Right ventricle myocardium (tissue), 1 donor: ENCODE measurements around the gene L2HGDH.

- PRO-cap, 2 experiments, result peak in 2 of 2 experiments; most common plus-strand start chr14:49767598 (in 2); most common minus-strand start chr14:49767597 (in 2)
Observed at GRCh38 chr14:49767252-49767847, 603 bp upstream of the KLHDC2 start.

GRCh38 chr14:49833283-49833729, 19.3 kb downstream of the NEMF start:
- PRO-cap, 2 experiments, result no peak in any of the 2 experiments

GRCh38 chr14:49886650-49886939, 6.3 kb upstream of the ARF6 start:
- PRO-cap, 2 experiments, result no peak in any of the 2 experiments

GRCh38 chr14:49893186-49893608, 315 bp downstream of the ARF6 start:
- PRO-cap, 2 experiments, result peak in 2 of 2 experiments; most common plus-strand start chr14:49893506 (in 2); most common minus-strand start chr14:49893456 (in 2)

DNA sequence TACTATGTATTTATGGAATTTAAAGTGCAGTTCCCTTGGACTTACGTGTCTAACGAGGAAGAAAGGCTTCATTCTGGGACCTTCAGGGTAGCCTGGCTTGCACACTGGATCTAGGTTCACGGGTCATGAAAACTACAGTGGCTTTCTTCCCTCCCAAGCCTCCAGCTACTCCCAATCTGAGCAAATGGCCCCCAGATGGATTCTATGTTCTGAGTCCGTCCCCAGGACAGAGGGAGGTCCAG, 77.2 kb downstream of the ARF6 start:
- PRO-cap, 2 experiments, result no peak in any of the 2 experiments

DNA sequence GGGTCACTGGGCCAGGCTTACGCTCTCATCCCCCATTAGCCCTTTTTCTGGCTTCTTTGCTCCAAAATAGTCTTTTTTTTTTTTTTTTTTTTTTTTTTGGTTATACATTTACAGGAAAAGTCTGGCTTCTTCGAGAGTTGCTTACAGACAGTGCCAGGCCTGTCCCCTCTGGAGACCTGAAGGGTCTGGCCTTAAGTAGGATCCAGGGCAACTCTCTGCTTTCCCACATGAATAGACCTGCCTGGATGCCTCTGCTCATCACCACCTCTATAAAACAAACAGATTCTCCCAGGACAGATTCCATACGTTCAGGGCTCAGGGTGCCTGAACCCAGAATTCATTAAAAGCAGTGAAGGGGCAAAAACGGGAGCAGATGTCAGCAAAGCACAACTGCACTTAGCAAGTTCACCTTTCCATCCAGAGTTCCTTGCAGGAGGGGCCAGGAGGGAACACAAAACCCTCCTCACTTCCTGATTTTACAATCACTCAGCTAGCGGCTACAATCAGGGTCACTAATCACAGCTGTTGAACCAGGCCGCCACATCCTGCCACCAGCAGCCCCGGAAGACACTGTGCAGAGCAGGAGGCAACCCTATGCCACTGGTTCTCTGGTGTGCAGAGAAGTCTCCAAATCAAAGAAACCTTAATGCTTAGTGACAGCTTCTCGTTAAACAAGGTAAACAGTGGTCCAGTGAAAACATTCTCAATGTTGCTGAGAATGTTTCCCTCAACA, 54.8 kb downstream of the VCPKMT start:
- PRO-cap, 2 experiments, result no peak in any of the 2 experiments

- PRO-cap, 2 experiments, result no peak in any of the 2 experiments
Observed at GRCh38 chr14:50122235-50122625, 5.9 kb upstream of the VCPKMT start.

DNA sequence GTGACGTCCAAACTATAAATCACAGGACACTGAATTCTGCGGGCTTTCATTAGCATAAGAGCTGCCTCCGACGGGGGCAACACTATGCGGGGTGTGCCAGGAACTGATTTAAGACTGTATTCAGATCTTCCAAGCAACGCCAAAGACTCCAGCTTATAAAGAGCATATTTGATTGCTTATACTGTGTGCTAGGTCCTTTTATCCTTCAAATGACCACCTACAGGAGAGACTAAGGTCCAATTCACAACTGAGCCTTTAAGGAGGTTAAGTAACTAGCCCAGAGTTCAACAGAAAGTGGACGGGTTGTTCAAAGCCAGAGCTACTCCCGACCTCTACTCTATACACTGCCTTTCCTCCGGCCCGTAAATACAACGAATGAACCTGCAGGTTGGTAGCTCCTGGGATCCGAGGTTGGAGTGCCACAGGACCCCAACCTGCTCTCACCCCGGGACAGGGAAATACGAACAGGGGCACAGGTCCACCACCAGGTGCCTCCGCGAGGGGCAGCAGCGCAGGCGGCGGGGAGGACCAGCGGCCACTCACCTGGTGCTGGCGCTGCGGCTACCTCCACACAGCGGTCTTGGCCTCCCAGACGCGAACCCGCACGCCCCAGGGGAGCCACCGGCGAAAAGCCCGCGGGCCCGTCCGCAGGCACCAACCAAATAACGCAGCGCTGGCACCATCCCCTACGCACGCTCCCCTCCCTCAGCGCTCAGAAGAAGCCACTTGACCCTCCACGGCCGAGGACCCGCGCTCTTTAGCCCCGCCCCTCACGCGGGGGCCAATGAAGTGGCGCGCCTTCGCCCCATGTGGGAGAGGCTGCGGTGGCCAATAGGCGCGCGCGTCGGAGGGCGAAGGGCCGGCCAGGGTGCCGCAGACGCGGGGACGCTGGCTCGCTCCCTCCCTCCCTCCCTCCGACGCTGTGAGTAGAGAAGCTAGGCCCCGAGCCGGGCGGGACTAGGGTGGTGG, at the start of gene L2HGDH:
L2HGDH (minus strand) TSS at position 762 of the 969 bp plus-strand sequence.
- PRO-cap, 2 experiments, result peak in 2 of 2 experiments; most common plus-strand start position 859 of the sequence (in 2); most common minus-strand start position 759 of the sequence (in 2)

- PRO-cap, 2 experiments, result no peak in any of the 2 experiments
Observed at GRCh38 chr14:50399688-50400103, 3.0 kb upstream of the CDKL1 start.

DNA sequence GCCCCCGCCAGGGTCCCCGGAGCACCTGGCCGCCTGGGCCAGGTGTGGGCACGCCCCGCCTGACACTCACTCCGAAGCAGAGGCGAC, 459 bp downstream of the SAV1 start:
- PRO-cap, 2 experiments, result no peak in any of the 2 experiments

GRCh38 chr14:50737150-50737604, 69.1 kb upstream of the SAV1 start:
- PRO-cap, 2 experiments, result no peak in any of the 2 experiments

DNA sequence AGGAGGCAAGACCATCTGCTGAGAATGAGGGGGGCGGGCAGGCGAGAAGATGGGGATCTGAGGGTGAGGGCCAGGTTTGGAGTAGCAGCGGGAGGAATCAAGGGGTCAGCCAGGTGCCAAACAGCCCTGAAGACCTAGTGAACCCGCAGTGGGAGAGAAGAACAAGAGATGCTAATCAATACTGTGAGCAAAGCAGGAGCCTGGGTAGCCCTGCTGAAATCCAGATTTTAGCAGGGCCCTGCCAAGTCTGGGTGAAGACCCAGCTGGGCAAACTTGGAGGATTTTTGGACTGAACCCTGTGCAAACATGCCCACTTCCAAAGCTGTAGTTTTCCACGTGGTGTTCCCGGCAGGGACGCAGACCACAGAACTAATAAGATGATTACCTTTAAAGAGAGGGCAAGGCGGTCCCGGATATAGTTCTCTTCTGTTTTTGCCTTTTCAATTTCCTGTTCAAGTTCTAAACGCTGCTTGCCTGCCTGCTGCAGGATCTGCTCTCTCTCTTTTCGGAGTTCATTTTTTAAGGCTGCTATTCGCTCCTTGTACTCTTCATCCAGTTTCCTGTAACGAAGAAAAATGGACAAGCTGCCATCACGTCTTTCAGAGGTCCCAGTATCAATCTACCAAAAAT, 60.8 kb downstream of the NIN start:
- PRO-cap, 2 experiments, result no peak in any of the 2 experiments

- PRO-cap, 2 experiments, result no peak in any of the 2 experiments
Observed at GRCh38 chr14:50772155-50772900, 58.6 kb downstream of the NIN start.

GRCh38 chr14:50785050-50785752, 45.8 kb downstream of the NIN start:
- PRO-cap, 2 experiments, result no peak in any of the 2 experiments

DNA sequence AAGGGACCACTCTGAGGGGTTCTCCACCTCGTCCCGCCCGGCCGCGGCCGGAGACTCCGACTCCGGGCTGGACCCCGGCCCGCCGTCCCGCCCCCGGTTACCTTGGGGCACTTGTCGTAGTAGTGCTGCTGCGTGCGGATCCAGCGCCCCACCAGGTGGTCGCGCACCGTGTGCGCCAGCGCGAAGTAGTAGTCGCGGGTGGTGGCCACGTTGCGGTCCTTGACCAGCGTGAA, 307 bp downstream of the PYGL start:
- PRO-cap, 2 experiments, result no peak in any of the 2 experiments

DNA sequence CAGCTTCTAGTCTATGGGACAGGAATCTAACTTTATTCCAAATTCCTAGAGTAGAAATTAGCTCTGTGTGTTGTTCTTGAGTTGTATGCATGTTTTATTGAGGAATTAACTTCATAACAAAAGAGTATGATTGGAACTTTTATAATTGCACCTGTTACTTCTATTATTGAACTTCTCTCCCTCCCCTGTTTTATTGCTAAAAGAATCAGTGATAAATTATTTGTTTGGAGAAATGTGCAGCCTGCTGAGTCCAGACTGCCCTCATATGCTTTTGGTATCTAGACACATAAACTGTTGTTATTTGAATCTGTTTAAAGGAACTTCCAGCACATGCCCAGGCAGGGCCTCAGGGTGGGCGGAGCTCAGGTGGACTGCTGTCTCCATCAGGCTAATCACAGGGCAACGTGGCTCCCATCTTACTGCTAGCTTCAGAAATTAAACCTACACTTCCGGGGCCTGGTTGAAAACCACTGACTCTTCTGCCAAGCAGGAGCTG, 97.3 kb downstream of the TMX1 start:
- PRO-cap, 2 experiments, result no peak in any of the 2 experiments

- PRO-cap, 2 experiments, result no peak in any of the 2 experiments
Observed at GRCh38 chr14:51395217-51396008, 155.4 kb downstream of the TMX1 start.

- PRO-cap, 2 experiments, result no peak in any of the 2 experiments
Observed at GRCh38 chr14:51650671-51651112, 1.0 kb upstream of the FRMD6 start.

GRCh38 chr14:51651113-51651536, 585 bp upstream of the FRMD6 start:
- PRO-cap, 2 experiments, result peak in 2 of 2 experiments; most common plus-strand start chr14:51651403 (in 1); most common minus-strand start chr14:51651456 (in 2)

GRCh38 chr14:51866122-51866703, 5.8 kb downstream of the GNG2 start:
- PRO-cap, 2 experiments, result no peak in any of the 2 experiments